ENCODE measurements around a stretch of chr9.

DNA sequence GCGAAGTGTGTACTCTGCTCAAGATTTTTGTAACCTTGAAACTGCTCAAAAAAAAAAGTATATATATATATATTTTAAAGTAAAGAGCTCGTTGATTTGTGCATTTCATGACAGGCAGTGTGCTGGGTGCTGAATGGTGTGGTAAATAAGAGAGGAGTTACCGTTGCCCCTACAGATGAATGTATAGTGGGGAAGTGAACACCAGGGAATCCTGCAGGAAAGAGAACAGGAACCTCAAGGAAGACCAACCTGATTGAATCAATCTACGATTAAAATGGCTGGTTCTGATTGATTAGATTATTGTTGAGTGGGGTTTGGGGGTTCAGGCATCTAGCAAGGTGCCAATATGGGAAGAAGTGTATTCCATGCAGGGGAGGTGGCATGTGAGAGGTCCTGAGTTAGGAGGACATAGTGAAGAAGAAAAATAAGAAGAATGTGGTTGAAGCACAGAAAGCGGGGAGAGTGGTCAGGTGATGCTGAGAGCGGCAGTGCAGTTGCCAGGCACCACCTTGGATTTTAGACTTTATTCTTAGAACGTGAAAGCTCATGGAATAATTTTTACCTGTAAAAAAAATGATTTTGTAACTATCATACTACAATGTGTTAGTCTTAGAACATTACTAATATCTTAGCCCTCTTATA is 50.5 kb upstream of the FAM120AOS start:
- PRO-cap: no peak

- PRO-cap: no peak
Measured at GRCh38 chr9:93515867-93516282, 60.5 kb upstream of the PHF2 start.

DNA sequence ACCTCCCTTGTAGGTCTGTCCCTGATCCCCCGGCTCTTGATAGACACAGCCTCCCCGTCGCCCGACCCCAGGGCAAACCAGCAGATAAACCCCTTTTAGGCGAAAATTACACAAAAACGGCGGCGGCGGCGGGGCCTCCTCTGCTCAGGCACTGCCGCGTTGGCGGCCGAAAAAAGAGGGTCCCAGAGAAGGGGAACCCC is 3.0 kb upstream of the BARX1 start:
- PRO-cap: unidirectional peak, plus-strand start at position 113 of the sequence

GRCh38 chr9:94094332-94094851 is 10.1 kb downstream of the PTPDC1 start:
- PRO-cap: no peak

DNA sequence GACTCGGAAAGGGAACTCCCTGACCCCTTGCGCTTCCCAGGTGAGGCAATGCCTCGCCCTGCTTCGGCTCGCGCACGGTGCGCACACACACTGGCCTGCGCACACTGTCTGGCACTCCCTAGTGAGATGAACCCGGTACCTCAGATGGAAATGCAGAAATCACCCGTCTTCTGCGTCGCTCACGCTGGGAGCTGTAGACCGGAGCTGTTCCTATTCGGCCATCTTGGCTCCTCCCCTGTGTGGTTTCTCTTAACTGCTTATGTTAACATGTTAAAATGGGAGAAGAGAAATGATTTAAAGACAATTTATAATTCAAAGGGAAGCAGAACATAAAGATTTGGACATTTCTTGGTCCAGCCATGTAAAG is 35.0 kb downstream of the PTPDC1 start:
- PRO-cap: no peak

GRCh38 chr9:94631492-94631909 is 7.8 kb downstream of the FBP1 start:
- PRO-cap: bidirectional peak, plus-strand start at chr9:94631857, minus-strand start at chr9:94631653

DNA sequence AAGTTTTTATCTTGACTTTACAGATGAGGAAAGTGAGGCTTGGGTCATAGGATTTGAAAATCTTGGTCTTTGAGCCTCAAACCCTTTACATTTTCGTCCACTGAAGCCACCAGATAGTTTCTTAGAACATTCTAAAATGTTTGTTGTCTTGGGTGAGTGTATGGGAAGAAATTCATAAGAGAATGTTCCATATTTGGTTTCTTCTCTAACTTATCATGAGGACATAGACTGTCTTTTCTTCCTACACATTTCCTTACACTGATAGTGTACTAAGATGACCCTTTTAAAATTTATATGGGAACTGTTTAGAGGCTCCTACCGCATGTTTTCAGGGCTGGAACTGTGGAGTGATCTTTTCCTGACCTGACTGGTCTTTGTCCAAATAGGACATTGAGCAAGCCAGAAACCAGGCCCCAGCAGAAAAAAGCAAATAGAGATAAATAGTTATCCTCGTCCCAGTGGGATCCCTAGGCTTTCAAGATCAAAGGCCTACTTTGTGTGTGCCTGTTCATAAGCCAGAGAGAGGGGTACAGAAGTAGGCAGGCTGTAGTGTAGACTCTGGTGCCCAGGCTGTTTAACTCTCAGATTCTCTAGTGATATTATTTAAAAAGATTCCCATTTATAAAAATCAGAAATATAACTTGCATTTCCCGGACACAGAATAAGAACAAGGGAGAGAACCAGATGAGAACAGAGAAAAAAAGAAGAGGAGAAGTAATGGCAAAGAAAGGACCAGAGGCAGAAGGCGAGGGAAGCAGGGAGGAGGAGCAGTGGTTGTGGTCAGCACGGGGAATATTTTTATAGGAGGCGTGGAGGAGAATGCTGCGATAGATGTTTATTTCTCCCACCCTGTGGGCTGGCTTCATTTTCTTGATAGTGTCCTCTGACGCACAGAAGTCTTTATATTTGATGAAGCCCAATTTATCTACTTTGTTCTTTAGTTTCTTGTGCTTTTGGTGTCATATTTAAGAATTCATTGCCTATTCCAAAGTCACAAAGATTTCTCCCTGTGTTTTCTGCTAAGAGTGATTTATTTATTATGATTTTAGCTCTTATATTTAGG is 101.1 kb downstream of the AOPEP start:
- PRO-cap: no peak

- PRO-cap: no peak
Measured at GRCh38 chr9:94846435-94847111, 120.1 kb downstream of the AOPEP start.

DNA sequence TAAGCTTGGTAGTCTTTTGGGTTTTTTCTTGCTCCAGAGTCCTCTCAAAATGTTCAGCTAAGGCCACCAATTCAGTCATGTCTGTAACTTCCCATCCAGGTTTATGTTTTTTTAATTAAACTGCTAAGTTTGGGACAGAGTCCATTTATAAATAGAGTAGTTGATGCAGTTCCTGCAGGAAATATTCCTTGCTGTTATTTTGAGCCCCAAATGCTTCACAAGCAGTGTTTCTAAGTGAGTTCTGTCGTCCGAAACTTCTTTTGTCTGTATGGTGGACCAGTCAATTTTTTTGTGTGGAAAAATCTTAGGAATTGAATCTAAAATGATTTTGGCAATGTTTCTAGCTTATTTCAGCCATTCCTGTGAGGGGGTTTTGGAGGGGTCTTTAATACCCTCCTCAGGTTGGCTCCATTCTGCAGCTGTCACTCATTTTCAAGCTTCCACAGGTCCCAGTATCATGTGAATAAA is 155.0 kb downstream of the AOPEP start:
- PRO-cap: no peak

- PRO-cap: no peak
Measured at GRCh38 chr9:94922653-94923371, 196.3 kb downstream of the AOPEP start.

DNA sequence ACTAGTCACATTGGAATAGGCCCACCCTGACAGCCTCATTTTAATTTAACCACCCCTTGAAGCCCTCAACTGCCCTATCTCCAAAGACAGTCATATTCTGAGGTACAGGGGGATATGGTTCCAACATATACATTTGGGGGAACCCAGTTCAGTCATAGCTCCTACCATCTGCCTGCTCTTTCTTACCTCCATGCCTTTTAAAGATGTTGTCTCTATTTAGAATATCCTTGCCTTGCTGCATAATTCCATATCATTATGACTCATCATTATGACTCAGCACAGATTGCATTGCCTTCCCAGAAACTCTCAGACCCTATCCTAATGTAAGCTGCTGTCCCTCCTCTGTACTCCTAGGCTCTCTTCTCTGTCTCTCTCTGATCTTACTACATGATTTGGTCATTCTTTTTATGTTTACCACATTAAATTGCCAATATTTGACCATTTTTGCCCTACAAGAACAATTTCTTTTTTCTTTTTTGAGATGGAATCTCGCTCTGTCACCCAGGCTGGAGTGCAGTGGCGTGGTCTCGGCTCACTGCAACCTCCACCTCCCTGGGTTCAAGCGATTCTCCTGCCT is 211.0 kb downstream of the AOPEP start:
- PRO-cap: no peak

DNA sequence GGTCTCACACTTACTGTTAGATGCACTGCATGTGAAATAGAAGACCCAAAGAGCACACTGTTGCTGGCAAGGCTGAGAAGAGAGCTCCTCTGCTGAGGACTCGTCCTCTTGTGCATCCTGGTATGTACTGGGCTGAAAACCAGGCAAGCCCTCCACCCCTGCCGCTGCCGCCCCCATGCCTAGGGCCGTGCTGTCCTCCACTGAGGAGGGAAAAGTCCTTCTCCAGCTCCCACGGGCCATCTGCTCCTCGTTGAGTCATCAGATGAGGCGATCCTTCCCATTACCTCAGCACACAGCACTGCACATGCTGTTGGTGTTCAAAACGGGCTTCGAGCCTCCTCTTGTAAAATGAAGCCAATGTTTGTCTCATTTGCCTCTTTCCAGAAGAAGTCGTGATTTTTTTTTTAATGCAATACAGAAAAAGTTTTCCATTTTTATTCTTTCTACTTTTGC is 219.0 kb downstream of the AOPEP start:
- PRO-cap: no peak

DNA sequence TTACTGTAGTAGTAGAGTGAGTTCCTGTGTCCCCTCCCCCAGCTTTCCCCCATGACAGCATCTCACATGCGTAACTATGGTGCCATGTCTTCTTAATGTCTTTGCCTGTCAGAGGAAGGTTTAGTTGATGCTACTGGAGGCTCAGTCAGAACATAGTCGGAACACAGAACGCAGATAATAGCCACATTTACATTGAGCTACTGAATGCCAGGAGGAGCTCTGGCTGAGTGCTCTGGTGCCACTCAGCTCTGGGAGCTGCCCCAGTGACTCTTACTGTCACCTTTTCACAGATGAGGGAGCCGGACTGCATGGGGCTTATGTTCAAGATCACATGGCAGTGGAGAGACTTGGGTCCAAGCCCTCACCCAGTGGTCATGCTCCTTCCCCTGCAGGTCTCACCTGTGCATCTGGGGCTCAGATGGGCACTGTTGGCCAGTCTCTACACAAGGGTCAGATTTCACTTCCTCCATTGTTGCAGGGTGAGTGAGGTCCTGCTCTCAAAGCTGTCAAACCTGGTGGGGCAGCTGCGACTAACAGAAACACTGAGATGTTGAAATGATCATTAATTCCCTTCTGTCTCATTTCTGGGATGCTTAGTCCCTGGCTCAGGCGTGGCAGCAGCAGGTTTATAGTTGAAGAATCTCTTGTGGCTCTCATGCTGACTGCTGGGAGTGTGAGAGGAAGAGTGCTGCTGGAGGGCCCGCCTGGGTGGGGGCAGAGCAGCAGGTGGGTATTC is 223.8 kb downstream of the AOPEP start:
- PRO-cap: no peak

DNA sequence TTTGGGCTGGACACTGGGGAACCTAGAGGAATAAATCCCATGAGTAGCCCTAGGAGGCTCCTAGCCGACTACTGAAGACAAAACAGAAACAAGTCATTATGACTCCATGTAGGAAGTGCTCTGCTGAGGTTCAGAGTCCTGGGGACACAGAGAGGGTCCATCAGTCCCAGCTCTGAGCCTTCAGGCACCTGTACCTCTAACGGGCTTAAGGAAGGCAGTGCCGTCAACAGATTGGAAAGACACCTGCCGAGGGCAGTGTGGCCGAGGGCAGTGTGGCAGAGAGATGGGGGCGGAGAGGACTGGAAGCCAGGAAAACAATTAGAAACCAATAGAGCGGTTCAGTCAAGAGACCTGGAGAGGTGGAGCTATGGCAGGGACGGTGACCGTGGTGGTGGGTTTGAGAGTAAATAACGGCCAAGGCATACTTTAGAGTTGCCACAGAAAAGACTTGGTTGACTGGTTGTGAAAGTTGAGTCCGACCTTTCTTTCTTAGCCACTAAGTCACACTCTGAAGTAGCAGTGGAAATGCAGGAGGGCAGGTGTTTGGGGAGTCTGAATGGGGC is 245.3 kb downstream of the AOPEP start:
- PRO-cap: no peak

- PRO-cap: no peak
Measured at GRCh38 chr9:95025023-95025541, 292.4 kb downstream of the FANCC start.

GRCh38 chr9:95044421-95044807 is 273.1 kb downstream of the FANCC start:
- PRO-cap: no peak

DNA sequence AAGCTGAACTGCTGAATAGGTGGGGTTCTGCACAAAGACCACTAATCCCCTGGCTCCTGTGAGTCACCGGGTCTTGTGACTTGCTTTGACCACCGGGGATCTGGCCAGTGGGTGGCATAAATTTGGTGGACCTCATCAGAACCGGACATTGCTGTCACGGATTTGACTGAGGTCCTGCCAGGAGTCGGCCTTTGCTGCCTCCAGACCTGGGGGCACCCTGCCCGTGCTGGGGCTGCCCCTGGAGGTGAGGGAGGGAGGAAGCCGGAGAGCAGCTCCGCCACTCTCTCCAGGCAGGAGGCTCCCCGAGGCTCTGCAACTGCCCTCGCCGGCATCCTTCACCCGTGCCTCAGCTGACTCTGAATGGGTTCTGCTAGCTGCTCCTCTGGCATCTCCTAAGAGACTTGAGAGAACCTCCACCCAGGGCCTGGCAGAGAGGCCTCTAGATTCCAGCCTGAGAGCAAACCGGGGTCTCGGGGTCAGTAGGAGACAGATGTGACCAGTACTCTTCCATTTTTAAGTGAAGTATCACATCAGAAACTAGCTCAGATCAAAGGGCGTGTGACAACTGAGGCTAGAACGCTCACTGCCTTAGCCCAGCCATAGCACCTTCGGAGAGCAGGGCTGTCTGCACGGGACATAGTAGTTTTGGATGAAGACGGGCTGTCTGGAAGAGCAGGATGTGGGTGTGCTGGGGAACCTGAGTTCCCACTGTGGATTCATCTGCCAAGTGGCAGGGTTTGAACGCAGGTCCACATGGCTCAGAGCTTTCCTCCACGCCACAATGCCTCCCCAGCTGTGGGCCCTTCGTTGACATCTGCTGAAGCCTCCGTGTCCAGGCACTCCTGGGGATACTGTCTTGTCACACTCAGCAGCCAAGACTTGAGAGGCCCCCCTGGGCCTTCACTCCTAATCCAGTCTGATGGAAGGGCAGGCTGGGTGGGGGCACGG is 228.5 kb downstream of the FANCC start:
- PRO-cap: no peak

GRCh38 chr9:95092356-95093341 is 224.9 kb downstream of the FANCC start:
- PRO-cap: bidirectional peak, plus-strand start at chr9:95093148, minus-strand start at chr9:95092856

DNA sequence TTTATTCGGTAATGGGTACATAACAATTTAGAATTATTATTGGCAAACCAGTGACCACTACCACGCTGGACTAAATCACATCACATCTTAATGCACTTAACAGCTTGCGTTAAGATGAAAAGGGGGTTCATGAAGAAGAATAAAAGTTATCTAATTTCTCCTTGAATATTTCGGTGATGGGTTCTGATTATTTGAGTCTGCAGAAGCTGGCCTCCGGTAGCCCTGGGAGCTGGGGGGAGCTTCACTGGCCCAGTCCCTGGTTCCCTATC is 190.6 kb downstream of the FANCC start:
- PRO-cap: no peak

DNA sequence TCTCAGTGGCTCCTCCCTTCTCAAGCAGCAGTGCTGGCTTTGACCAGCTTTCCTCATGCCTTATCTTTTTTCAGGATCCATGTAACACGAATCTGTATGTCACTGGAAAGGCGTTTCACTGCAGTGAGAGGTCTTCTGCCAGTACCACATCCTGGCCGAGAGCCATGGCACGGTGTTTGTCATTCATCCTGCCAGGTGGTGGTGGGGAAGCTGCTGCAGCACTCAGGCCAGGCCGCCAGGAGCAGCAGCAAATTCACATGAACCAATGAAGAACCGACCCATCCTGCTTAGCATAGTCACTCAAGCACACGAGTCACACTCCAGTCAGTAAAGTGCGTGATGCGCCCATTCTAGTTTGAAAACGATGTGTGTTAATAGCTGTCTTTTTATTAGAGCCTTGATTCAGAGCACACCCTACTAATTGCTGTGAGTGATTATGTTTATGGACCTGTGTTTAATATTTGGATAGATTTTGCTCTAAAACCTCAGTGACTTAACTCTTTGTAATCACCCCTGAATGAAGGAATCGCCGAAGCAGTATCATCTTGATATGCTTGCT is 178.9 kb downstream of the FANCC start:
- PRO-cap: no peak

All from ileum (tissue), 1 donor.